Suprapubic skin (tissue), 4 donors: ENCODE data around the genes RNF19B, TRIM62, HMGB4 and DLGAP3.

- PRO-cap, result no peak
- RAMPAGE, long total RNA, 4 experiments, result start-site peak on the minus strand in 2 of 4 experiments, at chr1:32895316-32895905 at its widest, 35 to 46 reads per replicate
These were observed 5.9 kb downstream of the TMEM54 start for GRCh38 chr1:32895101-32895859.

- PRO-cap, result bidirectional peak, plus-strand start at chr1:32965008, minus-strand start at chr1:32964809
- RAMPAGE, long total RNA, 4 experiments, result no peak in any of the 4 experiments
These were observed at the start of gene RNF19B for GRCh38 chr1:32964457-32965292. TSS of gene RNF19B (minus strand) at chr1:32964809.

DNA sequence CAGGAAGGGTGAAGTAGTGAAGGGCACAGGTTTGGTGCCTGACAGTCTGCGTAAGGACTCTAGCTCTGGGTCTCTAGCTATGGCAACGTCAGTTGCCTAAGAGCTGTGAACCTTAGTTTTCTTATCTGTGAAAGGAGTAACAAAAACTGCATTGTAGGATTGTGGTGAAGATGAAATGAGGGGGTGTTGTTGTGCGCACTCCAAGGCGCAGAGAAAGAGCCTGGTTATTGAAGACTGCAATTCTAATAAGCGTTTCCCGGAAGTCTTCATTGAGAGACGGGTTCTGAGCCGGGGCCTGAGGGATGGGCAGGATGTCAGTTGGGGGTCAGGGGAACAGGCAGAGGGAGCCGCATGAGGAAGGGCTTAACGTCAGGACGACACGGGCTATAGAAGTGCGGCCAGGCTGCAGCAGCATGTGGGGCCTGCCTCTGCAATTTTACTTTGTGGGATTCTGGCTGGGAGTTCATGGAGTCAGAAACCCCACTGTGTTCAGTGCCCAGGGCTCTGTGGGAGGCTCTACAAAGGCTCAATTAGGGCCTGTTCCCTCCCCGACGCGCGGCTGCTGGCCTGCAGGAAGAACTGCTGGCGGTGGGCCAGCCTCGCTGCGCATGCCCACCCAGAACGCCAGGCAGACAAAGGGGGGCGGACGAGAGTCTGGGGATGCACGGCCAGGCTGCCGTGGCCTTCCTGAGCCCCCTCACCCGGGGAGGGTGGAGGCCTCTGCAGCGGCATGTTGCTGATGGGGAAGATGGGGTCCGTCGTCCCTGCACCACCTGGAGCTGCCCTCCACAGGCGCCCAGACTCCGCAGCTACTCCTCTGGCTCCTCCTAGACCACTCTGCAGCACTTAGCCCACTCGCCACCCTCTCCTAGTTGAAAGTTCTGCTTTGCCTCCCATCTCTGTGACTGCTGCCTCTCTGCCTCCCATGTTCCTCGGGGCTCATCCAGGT is 20.6 kb downstream of the TRIM62 start:
- PRO-cap, result no peak
- RAMPAGE, long total RNA, 4 experiments, result no peak in any of the 4 experiments

GRCh38 chr1:33180427-33181176 is 1.2 kb downstream of the TRIM62 start:
- PRO-cap, result bidirectional peak, plus-strand start at chr1:33181043, minus-strand start at chr1:33180778
- RAMPAGE, long total RNA, 4 experiments, result no peak in any of the 4 experiments

DNA sequence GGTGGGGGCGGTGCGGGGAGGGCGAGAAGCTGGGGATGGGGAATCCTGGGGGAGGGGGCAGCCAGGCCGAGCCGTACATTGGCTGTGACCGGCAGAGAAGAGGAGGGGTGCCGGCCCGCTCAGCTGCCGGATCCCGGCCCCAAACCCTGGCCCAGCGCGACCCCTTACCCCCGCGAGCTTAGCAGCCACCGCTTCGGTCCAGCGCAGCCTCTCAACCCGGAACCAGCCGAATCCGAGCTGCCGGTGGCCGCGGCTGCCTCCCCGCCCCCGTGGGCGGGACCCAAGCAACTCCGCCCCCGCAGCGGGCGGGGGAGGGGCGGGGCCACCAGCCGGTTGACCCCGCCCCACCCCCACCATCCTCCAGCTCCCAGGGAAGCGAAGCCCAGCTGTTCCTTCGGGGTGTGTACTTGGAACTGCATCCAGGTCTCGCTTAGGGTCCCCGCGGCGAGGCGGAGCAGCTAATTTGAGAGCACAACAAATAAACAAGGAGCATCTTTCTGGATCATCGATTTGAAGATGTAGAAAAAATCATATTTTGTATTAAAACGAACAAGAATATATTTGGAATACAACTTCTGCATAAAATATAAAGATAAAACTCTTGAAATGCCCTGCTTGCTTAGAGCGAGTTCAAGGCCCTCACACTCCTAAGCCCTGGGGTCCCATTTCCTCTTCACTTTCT is at the start of gene TRIM62:
Gene TRIM62, minus strand, starts transcription at position 218 of the 682 bp plus-strand sequence.
- PRO-cap, result bidirectional peak, plus-strand start at position 390 of the sequence, minus-strand start at position 216 of the sequence
- RAMPAGE, long total RNA, 4 experiments, result start-site peak on the minus strand in 1 of 4 experiments, centred at position 235 of the sequence, 46 reads per replicate

GRCh38 chr1:33256625-33257864 is 753 bp downstream of the ZNF362 start:
- PRO-cap, result unidirectional peak, minus-strand start at chr1:33256870
- RAMPAGE, long total RNA, 4 experiments, result no peak in any of the 4 experiments

- PRO-cap, result no peak
- RAMPAGE, long total RNA, 4 experiments, result no peak in any of the 4 experiments
These were observed 25.2 kb downstream of the ZNF362 start for GRCh38 chr1:33281374-33281940.

DNA sequence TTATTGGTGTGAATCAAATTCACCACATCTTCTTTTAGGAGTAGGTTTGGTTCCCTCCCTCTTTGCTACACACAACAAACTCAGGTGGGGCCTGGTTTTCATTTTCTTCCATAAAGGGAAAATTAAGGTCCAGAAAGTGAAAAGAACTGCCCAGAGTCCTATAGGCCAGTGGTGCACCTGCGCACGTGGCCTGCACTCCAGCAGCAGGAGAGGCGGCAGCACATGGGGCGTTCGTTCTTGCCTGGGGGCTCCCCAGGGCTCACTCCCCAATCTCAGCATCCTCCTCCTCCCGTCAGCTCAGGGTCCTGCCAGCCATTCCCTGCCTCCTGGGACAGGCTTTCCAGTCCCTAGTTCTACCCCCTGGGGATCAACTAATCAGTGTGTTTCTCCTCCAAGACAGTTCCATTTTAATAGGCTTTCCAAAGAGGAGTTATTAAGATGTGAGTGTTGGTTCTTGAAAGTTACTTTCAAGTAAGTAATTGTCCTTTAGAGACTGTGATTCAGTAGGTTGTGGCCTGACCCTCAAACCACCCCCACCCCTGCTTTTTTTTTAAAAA is 1.2 kb upstream of the A3GALT2 start:
- PRO-cap, result no peak
- RAMPAGE, long total RNA, 4 experiments, result no peak in any of the 4 experiments

- PRO-cap, result no peak
- RAMPAGE, long total RNA, 4 experiments, result no peak in any of the 4 experiments
These were observed 16.5 kb upstream of the A3GALT2 start for GRCh38 chr1:33337259-33337916.

DNA sequence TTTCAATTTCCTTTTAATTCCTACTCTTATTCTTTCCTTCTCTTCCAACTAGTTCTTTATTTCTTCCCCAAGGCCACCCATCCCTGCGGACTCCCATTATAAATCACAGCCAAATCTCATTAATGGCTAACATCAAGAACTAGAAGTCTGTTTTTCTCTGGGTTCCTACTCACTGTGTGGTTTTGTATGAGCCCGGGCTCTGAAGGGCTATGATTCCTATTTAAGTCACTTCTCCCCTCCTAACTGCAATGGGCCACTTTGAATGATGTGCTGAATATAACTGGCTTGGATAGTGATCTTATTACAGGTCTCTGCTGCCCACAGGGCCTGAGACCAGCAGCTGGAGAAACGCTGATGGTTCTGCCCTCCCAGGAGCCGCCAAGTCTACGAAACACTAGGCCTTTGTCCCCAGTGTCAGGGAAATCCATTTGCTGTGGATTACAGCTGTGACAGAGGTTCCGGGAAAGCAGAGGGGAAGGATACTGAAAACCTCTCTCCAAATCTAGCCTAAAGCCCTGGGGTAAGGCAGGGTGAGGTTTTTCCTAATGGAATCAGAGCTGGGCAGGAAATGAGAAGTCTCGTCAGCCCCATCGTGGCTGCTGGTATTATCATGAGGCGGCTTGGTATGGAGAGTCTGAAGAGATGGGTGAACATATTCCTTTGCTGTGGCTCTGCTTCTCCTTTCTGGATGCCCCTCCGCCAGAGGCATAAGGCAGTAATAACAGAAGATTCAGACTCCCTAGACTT is 48.3 kb downstream of the PHC2 start:
- PRO-cap, result no peak
- RAMPAGE, long total RNA, 4 experiments, result no peak in any of the 4 experiments

- PRO-cap, result no peak
- RAMPAGE, long total RNA, 4 experiments, result no peak in any of the 4 experiments
These were observed 11.0 kb upstream of the ZSCAN20 start for GRCh38 chr1:33461473-33461775.

DNA sequence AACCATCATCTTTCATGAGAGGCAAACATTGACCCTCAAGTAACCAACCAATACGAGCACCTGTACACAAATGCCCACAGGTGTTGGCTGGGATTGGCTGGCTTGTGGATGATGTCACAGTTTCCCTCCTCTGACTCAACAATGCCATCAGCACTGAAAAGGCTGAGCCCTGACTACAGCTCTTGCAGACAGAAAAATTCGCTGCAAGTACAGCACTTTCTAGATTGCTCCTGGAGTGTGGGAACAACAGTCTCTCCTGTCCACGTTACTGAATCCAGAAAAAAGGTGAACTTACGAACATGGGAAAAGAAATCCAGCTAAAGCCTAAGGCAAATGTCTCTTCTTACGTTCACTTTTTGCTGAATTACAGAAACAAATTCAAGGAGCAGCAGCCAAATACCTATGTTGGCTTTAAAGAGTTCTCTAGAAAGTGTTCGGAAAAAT is at the start of gene HMGB4:
Gene HMGB4, plus strand, starts transcription at position 187 of the 444 bp plus-strand sequence.
- PRO-cap, result no peak
- RAMPAGE, long total RNA, 4 experiments, result no peak in any of the 4 experiments

DNA sequence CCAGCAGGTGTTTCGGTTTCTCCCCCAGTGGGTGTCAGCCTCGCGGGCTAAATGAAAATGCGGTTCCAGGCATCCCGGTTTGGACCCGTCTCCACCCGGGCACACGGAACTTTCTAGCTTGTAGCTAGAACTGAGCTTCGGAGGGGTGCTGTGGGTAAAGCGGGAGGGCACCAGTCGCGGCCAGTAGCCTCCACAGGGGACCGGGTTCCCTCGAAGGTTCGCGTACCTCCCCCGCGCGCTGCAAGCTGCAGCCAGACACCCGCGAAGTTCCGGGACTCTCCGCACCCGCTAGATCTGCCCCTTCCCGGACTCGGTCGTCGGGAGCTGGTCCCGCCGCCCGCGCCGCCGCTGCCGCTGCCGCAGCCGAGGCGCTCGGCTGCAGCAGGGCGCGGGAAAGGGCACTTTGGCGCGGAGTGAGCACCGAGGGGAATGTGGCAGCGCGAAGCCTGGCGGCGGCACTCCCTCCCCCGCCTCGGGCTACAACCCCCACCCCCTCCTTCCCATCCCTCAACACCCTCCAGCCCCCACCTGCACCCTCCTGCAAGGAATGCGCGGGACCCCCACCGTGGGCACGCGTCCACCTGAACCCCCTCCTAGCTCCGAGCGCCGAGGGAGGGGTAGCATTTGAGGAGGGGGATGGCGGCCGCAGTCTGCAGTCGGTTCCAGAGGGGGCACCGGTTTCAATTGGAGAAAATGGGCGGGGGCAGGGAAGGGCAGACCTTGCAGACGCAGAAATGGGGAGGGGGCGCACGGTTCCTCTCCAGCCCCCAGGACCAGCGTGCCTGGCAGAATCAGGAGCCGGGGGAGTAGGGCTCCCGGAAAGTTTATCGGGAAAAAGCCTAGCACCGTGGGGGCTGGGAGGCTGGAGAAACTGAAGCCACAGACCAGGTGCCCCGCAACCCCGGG is 1.1 kb downstream of the CSMD2 start:
- PRO-cap, result no peak
- RAMPAGE, long total RNA, 4 experiments, result no peak in any of the 4 experiments

DNA sequence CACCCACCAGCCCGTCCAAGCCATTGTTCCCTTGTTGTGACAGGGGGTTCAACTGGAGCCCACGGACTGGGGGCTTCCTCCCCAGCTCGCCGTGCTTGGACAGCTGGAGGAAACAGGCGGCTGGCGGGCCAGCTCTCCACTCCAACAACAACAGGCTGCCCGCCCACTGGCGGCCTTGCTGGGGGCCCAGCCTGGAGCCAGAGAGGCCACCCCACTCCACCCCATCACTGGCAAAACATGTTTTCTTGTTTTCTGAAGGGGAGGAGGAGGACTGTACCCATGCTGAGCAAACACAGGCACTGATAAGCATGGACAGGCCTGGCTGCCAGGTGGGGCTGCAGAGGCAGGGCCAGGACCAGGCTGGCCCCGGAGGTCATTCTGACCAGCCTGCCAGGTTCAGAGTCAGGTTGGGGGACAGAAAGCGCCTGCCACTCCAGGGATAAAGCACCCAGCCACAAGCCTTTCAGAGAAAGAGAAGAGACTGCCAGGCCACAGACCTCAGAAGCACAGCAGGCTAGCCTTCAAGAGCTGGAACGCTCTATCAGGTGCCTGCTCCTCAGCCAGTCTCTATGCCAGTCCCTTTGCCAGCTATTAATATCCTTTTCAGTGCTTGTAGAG is 32.8 kb downstream of the GJA4 start:
- PRO-cap, result no peak
- RAMPAGE, long total RNA, 4 experiments, result no peak in any of the 4 experiments

GRCh38 chr1:34835374-34836176 is 24.0 kb downstream of the SMIM12 start:
- PRO-cap, result no peak
- RAMPAGE, long total RNA, 4 experiments, result no peak in any of the 4 experiments

- PRO-cap, result no peak
- RAMPAGE, long total RNA, 4 experiments, result no peak in any of the 4 experiments
These were observed at the start of gene DLGAP3 for GRCh38 chr1:34928854-34929998. TSS of gene DLGAP3 (minus strand) at chr1:34929650.

DNA sequence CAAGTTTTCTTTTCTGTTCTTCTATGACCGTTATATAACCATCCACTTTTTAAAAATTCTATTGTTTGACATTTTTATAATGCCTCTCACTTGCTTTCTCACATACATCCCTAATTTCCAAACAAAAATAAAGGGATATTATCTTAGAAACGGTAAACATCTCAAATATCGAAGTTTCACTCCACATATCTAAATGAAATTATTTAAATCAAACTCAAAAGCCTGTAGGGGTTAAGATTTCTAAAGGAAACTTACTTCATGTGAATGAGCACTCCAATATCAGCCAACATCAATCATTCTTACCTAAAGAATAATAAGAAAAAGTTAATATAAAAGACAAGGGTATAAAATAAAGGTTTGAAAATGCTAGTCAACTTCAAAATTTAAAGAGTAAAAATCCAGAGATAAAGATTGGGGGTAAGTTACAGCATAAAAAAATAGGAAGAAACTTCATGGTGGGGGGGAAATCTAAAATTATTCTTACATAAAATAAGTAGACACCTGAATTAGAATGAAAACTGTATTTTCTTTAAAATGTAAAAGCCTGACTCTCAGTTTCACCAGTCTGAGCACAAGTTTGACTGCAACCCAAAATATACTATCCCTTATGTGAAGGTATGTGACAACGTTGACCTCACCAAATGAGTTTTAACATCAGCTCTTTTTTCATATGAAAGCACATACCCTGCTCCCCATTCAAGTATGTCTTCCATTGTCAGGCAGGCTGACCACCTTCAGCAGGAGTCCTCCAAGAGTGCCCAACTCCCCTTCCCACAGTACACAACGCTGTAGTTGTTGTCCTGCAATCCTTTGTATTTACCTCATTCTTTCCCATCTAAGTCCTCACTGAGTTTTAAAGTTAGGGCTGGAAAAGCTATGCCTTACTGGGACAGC is 15.0 kb downstream of the SFPQ start:
- PRO-cap, result no peak
- RAMPAGE, long total RNA, 4 experiments, result no peak in any of the 4 experiments

DNA sequence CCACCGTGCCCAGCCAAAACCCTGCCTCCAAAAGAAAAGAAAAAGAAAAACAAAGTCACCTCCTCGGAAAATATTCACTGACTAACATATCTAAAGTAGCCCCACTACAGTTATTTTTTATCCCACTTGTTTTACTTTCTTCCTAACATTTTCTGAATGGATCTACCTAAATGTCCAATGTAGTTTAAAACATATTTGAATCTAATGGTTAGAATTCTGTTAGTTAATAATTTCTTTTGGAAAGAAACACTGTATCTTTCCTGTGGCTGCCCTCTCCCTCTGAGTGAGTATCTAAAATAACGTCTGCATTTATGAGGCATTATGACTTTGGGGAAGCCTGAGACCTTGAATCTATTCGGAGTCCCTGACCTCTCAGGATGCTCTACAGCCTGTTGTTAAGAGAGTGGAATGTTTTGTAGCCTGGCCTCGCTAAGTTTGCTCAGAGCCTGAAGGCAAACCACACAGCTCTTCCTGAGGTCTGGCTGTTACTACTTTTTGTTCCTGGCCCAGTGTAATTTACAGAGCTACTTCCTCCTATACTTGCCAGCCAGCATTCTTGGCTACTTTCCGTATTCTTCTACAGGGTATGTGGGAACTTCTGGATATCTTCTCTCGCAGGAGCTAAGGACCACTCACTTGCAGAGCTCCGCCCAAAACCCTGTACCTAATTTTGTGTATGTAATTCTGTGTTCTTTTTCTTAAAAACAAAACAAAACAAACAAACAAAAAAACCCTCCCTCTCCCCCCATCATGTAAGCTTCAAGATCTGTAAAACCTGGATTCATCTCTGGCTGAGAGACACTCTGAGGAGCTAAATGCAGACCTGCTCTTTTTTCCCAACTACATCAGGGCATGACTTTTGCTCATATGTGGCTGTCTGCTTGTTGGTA is 3.7 kb upstream of the ZMYM4 start:
- PRO-cap, result no peak
- RAMPAGE, long total RNA, 4 experiments, result no peak in any of the 4 experiments

- PRO-cap, result no peak
- RAMPAGE, long total RNA, 4 experiments, result no peak in any of the 4 experiments
These were observed 120.3 kb downstream of the ZMYM4 start for GRCh38 chr1:35388665-35389289.

DNA sequence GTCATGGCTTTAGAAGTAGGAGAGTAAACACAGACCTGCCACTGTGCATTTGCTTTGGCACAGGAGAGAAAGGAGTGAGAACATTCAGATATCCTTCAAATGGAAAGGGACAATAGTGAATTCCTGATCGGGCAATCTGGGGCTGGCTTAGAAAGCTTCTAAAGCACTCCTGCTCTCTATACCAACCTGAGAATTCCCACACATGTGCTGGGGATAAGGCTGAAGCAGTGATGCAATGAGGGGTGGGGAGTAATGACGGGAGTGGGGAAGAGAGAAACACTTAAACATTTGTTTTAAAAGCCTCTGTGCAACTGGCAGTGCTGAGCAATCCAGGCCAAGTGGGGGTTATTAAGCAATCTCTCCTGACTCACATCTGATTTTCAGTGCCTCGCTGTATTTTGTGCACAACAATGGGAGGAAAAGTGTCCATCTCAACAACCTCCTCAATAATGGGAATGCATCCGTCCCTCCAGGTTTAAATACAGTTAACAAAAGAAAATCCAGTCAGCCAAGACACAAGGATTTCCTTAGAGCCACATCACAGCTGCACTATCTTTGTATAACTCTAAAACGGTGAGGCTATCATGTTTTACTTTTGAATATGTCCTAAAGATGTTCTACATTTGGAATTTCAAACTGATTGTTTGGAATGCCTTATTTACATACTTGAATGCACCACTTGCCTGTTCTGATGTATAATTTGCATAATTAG is 108.7 kb downstream of the KIAA0319L start:
- PRO-cap, result no peak
- RAMPAGE, long total RNA, 4 experiments, result no peak in any of the 4 experiments